Esophagus muscularis mucosa (tissue), 4 donors: ENCODE data around the genes SLC6A12 and NINJ2.

DNA sequence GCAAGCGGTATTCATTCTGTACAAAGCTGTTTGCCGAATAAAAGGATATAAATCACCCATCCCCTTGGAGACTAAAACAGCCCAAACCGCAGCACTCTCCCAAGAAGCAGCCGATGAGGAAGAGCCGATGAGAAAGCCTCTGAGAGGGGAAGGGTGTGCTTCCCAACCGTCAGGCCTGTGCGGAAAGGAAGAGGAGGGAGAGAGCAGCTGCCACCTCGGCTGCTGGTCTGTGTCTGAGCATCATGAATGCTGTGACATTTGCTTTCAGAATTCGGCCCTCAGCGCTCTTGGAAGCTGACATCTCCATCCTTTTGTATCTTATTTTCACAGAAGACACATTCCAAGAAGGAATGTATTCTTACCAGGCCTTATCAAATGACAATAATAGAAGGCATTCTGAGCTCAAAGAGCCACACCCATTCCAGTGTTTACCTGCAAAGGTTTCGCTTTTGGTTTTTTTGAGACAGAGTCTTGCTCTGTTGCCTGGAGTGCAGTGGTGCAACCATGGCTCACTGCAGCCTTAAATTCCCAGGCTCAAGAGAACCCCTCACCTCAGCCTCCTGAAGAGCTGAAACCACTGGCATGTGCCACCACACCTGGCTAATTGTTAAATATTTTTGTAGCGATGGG is 69.4 kb downstream of the SLC6A12 start:
- PRO-cap = no peak
- RAMPAGE, long total RNA, 4 experiments = no peak in any of the 4 experiments

- PRO-cap = no peak
- RAMPAGE, long total RNA, 4 experiments = no peak in any of the 4 experiments
These were observed 37.4 kb downstream of the SLC6A12 start for GRCh38 chr12:176256-177238.

DNA sequence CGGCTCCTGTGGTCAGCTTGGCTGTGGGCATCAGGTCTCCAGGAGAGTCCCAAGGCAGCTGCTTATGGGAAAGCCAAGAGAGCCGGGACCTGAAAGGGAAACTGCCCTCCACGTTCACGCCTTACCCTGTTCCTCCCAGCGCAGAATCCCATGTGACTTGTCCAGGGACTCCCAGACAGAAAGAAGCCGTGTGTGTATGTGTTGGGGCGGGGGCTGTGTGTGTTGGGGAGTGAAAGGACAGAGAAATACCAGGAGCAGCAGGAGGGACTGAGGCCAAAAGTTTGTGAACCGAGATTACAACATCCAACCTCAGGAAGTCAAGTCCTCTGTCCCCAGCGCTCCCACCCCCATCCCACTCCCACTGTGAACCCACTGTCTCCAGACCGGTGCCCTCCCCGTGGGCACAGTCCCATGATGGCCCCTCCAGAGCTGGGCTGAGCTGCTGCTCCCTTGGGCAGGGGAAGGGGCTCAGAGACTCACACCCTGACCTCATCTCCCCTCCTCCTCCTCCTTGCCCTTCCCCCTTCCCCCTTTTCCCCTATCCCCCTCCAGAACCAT is at the start of gene SLC6A12:
Gene SLC6A12 (minus strand): TSS at position 221 of the 558 bp plus-strand sequence.
- PRO-cap = no peak
- RAMPAGE, long total RNA, 4 experiments = no peak in any of the 4 experiments

DNA sequence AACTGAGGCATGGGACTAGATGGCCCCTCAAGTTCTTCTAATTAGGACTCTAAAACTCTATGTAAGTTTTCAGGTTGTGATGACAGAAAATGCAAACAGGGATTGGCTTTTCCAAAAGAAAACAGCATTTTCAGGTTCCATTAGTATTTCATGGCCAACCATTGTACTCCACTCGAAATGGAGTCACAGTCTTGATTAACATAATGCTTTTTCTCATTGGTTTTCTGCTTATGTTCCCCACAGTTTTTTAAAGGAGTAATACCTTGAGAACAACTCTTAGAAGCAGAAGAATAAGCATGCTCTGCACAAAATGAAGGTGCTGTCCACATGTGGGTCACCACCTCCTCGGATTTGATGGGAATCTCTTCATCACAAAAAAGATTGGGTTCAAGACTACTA is 34.1 kb upstream of the SLC6A13 start:
- PRO-cap = no peak
- RAMPAGE, long total RNA, 4 experiments = no peak in any of the 4 experiments

GRCh38 chr12:336286-336524 is 52.9 kb downstream of the KDM5A start:
- PRO-cap = no peak
- RAMPAGE, long total RNA, 4 experiments = no peak in any of the 4 experiments

DNA sequence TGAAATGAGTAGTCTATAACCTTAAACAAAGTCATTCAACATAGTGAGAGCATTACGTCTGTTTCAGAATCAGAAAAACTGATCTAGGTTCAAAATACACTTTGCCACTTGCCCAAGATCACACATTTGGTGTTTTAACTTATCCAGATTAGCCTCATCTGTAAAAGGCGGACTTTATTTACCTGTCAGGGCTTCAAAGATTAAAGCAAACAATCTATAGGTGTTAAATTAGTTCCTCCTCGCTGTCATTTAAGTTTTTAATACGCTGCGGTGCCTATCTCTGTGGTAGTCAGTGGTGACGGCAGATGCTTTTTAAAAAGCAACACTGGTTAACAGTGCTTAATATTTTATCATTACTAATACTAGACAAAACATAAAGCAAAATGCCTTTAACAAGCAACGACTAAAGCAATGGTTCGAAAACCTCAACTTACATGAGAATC is 1.5 kb downstream of the KDM5A start:
- PRO-cap = no peak
- RAMPAGE, long total RNA, 4 experiments = no peak in any of the 4 experiments

DNA sequence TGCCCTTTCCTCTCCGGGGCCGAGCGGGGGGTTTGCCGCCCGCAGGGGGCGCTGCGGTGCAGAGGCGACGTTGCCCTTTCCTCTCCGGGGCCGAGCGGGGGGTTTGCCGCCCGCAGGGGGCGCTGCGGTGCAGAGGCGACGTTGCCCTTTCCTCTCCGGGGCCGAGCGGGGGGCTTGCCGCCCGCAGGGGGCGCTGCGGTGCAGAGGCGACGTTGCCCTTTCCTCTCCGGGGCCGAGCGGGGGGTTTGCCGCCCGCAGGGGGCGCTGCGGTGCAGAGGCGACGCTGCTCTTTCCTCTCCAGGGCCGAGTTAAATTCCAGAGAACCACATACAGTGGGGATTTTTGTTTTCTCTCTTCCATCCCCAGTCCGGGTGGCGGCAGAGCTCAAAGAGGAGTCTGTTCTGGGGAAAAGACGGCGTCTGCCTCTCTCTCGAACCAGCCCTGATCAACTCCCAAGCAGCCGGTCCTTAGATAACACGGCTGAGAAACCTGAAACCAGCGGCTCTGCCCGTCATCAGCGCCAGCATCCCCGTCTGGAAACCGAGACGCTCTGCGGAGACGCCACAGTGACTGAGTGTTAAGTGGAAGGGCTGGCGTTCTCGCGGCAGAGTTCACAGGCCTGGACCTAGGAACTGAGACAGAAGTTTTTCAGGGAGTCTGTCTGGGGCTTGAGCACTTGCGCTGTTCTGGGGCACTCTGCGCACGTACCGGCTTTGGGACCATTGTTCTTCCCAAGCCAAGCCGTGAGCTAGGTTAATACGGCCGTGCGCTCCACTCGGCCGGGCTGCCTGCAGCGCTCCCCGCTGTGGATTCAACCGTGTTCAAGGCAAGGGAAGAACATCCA is 6.3 kb upstream of the B4GALNT3 start:
- PRO-cap = no peak
- RAMPAGE, long total RNA, 4 experiments = no peak in any of the 4 experiments

DNA sequence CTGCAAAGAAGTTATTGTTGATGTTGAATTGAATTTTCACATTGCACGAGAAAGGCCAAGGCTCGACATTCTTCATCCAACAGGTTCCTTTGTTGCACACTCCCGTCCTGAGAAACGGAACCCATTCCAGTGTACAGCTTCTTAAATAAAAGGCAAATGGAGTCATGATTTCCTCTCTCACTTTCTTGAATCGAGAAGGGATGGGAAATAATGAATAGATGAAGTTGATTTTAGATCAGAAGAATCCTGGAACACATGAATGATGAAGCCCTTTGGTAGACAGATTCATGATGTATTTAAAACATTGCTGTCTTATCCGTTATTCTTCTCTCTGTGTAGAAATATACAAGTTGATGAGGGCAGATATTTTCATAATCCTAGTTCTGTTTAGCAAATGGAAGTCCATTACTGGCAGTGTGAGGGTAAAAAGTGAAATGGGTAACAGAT is 17.7 kb downstream of the B4GALNT3 start:
- PRO-cap = no peak
- RAMPAGE, long total RNA, 4 experiments = no peak in any of the 4 experiments

GRCh38 chr12:538473-538998 is 78.8 kb downstream of the B4GALNT3 start:
- PRO-cap = no peak
- RAMPAGE, long total RNA, 4 experiments = no peak in any of the 4 experiments

- PRO-cap = no peak
- RAMPAGE, long total RNA, 4 experiments = no peak in any of the 4 experiments
These were observed 93.4 kb downstream of the NINJ2 start for GRCh38 chr12:569586-570413.

DNA sequence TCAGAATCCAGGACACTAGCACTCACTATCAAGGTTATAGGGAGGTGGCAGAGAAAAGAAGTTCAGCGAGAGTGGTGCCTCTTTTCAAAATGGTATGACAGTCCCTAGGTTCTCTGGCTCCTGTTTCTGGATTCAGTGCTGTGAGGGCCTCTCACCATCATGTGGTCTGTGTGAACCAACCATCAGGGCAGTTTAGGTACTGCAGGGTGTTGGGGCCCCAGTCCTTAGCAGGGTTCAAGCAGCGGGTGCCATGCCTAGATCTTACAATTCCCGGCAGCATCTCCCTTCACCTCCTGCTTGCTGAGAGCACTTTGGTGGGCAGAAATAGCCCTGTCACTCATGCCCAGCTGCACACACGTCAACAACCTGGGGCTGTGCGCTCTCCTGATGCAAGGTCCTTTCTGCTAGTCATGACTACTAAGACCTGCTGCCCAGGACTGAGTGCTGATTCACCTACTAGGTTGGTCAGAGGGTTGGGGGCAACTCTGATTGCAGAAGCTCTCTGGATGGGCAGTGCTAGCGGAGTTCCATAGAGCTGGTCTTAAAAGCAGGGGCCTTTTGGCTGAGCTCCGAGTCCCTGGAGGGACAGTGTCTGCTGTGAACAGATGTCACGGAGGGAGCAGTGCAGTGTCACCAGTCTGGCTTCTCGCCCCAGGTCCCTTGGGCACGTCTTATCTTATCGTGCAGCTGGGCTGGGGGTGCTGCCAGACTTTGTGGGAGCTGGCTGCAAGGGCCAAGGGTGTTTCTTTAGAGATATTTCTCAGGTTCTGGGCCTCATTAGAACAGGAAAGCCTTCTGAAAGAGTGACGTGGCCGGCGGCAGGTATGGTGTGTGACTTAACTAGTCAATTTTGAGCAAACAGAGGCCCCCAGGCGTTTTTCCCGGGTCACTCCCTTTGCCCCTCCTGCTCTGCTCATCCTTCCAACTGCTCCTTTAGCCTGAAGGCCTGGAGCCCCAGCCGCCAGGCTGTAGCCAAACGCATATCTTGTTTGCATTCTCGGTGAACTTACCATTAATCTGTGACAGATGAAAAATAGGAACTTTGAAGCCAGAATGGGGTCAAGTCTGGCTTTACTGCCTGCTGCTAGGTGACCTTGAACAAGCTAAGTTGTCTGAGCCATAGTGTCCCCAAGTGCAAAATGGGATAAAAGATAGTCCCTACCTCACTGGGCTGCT is 71.8 kb downstream of the NINJ2 start:
- PRO-cap = no peak
- RAMPAGE, long total RNA, 4 experiments = no peak in any of the 4 experiments

DNA sequence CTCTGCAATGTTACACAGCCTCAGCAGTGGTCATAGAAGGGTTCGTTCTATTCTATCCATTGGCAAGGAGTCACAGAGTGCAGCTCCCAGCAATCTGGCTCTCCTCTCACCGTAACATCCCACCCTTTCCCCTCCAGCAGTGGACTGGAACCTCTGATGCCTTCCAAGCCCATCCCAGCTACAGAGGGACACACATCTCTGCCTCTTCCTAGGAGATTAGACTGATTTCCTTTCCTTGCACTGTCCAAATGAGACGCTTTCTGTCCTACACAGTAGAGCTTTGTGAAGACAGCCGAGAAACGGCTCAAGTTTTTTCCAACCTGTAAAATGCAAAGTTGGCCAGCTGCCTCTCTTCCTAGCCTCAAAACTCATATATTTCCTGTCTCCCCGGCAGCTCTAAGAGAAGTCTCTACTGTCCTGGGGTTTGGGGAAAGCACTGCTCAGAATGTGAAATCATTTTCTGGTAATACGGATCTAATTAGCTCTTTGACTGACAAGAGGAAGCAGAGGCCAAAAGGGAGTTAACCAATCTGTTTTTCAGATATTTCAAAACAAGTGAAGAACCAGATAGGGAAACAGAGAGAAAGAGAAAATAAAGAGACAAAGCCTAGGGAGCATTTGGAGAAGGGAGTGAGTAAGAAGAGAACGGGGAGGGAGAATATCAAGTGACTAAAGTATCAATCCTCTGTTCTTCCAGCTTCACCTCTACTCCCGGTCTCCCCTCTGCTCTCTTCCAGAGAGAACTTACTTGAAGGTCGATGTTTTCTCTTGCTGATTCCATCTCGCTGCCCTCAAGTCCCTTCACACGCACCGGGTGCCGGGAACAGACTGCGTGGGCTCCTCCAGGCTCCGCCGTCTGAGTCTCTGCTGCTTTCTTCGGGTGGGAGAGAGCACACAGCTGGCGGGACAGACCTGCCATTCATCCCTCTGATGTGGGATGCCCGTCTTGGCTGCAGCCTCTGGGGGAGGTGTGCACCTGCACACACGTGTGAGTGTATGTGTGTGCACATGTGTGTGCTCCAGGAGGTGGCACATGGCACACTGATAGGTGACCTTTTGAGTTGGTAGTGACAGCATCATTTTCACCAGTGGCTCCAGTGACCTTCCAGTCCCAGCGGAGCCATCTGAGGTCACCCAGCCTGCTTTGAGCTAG is at the start of gene NINJ2:
Gene NINJ2 (minus strand): TSS at position 866 of the 1,153 bp plus-strand sequence.
- PRO-cap = unidirectional peak, minus-strand start at position 858 of the sequence
- RAMPAGE, long total RNA, 4 experiments = start-site peak on the minus strand in 1 of 4 experiments, centred at position 859 of the sequence, 13 reads per replicate

DNA sequence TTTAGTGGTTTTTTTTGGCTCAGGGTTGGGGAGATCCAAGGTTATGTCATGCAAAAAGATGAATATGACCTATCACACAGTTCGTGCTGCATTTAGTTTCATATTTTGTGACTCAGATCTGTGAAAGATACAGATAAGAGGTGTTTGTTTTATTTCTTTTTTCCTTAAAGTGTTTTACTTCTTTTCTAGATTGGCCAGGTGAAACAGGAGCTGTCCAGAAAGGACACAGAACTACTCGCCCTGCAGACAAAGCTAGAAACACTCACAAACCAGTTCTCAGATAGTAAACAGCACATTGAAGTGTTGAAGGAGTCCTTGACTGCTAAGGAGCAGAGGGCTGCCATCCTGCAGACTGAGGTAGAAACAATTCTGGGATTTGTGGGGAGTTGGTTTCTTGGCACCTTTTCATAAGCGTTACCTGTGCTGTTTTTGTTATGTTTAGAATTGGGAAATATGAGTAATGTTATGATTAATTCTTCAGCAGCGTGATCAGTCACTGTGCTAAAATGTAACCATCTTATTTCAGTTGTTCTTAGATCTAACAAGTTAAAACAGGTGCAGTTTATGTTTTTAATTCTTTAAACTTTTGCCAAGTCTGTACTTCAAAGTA is 124.8 kb downstream of the ERC1 start:
- PRO-cap = no peak
- RAMPAGE, long total RNA, 4 experiments = start-site peak on the plus strand in 1 of 4 experiments, centred at position 302 of the sequence, 19 reads per replicate

- PRO-cap = no peak
- RAMPAGE, long total RNA, 4 experiments = start-site peak on the plus strand in 1 of 4 experiments, at chr12:1141730-1141757 at its widest, 25 reads per replicate
These were observed 150.5 kb downstream of the ERC1 start for GRCh38 chr12:1141577-1141851.

GRCh38 chr12:1445881-1446292 is 148.5 kb downstream of the FBXL14 start:
- PRO-cap = no peak
- RAMPAGE, long total RNA, 4 experiments = no peak in any of the 4 experiments

DNA sequence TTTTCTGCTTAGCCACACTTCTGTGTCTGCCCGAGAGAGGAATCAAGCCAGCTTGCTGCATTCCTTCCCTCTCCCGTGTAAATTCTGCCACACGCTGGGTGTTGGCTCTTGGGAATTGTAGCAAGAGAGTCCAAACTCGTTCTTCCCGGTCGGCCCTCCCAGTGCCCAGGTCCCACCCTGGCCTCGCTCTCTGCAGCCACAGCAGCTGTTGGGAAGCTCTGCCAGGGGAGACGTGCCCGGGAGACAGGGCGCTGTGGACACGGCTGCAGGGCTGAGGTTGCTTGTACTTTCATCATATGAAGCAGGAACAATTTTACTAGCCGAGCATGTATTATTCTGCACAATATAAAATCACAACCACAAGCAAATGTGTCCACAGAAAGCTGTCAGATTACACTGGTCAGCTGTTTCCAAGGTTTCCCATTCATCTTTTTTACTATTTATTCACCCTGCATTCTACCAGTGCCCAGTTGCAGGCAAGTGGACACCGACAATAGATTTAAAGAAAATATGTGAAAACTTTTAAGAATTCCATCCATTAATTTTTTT is 97.8 kb downstream of the FBXL14 start:
- PRO-cap = no peak
- RAMPAGE, long total RNA, 4 experiments = no peak in any of the 4 experiments

DNA sequence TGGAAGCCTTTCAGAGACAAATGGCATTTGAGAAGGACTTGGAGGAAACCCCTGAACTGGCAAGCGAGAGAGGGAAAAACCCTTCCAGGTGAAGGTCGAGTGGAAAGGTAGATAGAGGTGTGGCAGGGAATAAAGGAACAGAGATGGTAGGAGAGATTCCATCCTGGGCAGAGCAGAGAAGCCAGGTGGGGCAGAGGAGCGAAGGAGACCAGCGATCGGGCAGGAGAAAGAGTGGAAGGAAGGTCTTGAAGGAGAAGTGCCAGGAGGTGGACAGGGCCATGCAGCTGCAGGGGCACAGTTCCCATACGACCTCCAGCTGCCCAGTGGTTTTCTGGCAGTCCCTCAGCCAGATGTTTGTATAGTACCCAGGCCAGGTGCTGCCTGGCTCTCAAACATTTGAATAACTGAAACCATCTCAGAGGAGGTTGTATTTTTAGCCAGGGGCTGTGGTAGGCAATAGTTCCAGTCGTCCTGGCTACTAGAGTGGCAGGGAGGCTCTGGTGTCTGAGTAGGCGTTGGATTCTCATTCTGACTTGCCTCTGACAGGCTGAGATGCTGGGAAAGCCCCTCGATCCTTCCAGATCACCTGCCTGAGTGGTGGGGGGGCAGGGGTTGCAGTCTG is 40.1 kb downstream of the FBXL14 start:
- PRO-cap = no peak
- RAMPAGE, long total RNA, 4 experiments = no peak in any of the 4 experiments

- PRO-cap = no peak
- RAMPAGE, long total RNA, 4 experiments = no peak in any of the 4 experiments
These were observed 19.7 kb upstream of the LRTM2 start for GRCh38 chr12:1800660-1801019.

GRCh38 chr12:1932059-1933061 is 13.9 kb upstream of the CACNA2D4 start:
- PRO-cap = unidirectional peak, plus-strand start at chr12:1932443; unidirectional peak, plus-strand start at chr12:1932517
- RAMPAGE, long total RNA, 4 experiments = no peak in any of the 4 experiments

GRCh38 chr12:1940019-1940330 is 21.5 kb upstream of the CACNA2D4 start:
- PRO-cap = no peak
- RAMPAGE, long total RNA, 4 experiments = no peak in any of the 4 experiments